ENCODE results near the gene EVA1C.

DNA sequence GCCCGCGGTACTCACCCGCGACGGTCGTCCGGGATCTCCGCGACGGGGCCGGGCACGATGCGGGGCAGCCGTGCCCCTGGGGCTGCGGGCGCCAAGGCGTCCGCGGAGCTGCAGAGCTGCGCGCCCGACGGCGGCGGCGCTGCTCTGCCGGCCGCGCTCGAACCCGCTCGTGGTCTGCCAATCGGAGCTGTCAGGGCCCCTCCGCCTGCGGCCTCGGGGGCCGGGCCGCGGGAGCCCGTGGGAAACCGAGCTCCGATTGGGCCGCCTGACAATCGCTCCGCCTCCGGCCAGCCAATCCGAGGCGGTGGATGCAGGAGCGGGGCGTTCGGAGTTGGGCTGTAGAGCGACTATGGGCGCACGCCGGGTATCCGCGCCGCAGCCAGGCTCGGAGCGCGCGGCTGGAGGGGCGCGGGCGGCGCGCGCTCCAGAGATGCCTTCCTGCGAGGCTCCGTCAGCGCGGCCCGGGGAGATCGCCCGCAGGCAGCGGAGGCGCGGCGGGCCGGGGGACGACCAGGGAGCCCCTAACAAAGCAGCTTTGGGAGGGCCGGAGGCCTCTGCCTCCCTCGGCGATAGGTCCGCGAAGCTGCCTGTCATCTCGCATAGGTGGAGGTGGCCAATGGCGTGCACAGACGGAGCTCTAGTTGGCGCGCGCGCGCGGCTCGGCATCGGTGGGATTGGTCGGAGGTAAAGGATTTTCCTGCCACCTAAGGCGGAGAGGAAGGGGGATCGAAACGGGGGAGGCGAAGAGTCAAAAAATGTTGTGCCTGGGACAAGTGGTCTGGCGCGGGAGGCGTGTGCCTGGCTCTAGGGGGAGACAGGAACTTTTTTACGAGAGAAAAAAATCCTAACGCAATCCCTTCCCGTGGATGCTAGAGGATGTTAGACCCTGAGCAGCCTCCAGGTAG is 100.3 kb upstream of the SOD1 start:
- PRO-cap, 3 experiments: peak in 3 of 3 experiments; most common plus-strand start position 376 of the sequence (in 2); most common minus-strand start position 176 of the sequence (in 3)
- RRBS: 1% methylated on average over 65 of the region's 108 CpGs

DNA sequence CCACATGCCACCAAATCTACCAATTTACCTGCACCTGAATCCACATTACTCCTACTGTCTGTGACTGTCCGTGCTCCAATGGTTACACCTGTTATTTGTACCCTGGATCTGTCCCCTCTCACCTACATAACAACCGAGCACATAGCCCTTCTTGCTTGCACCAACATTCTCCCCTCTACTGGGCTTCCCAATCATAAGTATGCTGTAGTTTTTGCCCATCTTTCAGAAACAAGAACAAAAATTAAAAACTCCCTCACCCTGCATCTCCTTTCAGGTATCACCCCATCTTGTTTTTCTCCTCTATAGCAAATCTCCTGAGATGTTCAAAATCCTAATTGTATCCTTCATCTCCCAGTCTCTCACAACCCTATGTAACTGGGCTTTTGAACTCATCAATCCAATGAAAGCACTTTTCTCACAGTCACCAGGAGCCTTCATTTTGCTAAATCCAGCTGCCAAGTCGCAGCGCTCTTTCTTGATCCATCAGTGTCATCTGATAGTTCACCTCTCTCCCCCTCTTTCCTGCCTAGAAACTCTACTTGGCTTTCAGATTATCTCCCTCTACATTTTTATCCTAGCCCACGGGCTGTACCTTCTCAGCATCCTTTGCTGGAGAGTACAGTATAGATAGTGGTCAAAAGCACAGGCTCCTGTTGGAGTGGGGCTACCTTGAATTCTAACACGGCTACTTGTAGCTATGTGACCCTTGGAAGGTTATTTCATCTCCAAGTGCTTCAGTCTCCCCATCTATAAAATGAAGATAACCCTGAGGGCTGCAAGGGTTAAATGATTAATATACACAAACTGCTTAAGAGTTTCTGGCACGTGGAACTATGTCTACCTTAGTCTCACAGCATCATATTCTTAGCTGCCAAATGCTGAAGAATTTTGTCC is 17.9 kb downstream of the SOD1 start:
- PRO-cap, 3 experiments: no peak in any of the 3 experiments
- RRBS: no CpG with 5 or more reads among the region's 7 CpGs

GRCh38 chr21:31679826-31680393 is 20.4 kb downstream of the SOD1 start:
- PRO-cap, 3 experiments: no peak in any of the 3 experiments
- RRBS: no CpG with 5 or more reads among the region's 2 CpGs

- PRO-cap, 3 experiments: peak in 3 of 3 experiments; most common plus-strand start chr21:31873241 (in 3); most common minus-strand start chr21:31873340 (in 1)
- RRBS: 1% methylated on average over 45 of the region's 75 CpGs
Observed at GRCh38 chr21:31873180-31873696, 418 bp downstream of the HUNK start.

DNA sequence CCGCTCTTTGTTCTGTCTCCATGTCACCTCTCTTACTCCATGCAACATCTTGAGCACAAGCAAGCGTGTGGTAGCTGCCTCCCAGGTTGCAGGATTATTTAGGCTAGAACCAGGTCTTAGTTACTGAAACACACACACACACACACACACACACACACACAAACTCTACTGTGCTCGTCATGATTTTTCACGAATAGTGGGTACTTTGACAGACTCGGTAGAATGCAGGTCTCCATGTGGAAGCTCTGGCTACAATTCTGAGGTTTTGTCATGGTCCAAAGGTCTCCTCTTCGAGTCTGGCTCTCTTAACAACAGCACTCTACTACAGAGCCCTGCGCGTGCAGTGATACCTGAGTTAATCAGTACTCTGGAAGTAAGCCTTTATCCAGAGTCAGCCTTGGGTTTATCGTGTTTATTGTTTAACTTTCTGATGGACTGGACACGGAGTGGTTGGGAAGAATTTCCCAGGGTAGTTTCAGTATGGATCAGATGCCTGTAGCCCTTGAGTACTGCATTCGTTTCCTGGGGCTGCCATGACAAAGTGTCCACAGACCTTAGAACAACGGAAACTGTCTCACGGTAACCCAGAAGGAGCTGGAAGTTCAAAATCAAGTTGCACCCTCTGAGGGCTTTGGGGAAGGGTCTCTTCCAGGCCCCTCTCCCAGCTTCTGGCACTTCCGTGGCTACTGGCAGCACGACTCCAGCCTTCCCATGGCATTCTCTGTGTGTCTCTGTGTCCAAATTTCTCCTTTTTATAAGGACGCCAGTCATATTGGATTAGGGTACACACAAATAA is 27.7 kb downstream of the HUNK start:
- PRO-cap, 3 experiments: no peak in any of the 3 experiments
- RRBS: no CpG with 5 or more reads among the region's 16 CpGs

DNA sequence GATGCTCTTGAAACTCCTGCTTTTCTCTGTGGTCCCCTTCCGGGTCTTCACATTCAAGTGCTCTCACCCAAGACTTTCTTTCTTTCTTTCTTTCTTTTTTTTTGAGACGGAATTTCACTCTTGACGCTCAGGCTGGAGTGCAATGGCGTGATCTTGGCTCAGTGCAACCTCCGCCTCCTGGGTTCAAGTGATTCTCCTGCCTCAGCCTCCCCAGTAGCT is 85.3 kb downstream of the HUNK start:
- PRO-cap, 3 experiments: no peak in any of the 3 experiments
- RRBS: no CpG with 5 or more reads among the region's 5 CpGs

- PRO-cap, 3 experiments: no peak in any of the 3 experiments
- RRBS: no CpG with 5 or more reads among the region's 7 CpGs
Observed at GRCh38 chr21:31999340-31999750, 126.5 kb downstream of the HUNK start.

DNA sequence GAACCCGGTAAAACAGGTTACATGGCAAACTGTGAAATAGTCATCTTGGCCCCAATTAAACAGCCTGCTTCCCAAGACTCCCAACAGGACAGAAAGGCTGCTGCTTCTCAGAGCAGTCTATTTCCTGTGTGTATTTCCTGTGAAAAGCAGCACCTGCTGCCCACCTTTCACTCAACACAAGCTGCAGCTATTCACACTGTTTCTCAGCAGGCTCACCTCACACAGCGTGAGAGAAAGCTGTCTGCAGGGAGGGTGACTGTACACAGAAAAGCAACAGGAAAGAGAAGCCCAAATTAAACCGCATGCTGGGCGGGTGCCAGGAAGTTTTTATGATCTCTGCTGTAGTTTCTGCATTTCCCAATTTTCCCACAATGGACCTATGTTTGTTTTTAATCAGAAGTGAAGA is 44.0 kb downstream of the URB1 start:
- PRO-cap, 3 experiments: no peak in any of the 3 experiments
- RRBS: no CpG with 5 or more reads among the region's 4 CpGs

DNA sequence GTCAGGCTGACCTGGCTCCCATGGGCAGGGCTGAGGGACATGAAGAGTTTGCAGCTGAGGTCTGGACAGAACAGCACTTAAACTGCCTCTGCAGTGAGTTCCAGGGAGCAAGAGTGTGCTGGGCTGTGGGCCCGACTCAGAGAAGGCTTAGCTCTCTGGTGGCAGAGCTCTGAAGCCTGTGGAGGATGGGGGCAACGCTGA is 42.4 kb downstream of the URB1 start:
- PRO-cap, 3 experiments: no peak in any of the 3 experiments
- RRBS: no CpG with 5 or more reads among the region's 2 CpGs

DNA sequence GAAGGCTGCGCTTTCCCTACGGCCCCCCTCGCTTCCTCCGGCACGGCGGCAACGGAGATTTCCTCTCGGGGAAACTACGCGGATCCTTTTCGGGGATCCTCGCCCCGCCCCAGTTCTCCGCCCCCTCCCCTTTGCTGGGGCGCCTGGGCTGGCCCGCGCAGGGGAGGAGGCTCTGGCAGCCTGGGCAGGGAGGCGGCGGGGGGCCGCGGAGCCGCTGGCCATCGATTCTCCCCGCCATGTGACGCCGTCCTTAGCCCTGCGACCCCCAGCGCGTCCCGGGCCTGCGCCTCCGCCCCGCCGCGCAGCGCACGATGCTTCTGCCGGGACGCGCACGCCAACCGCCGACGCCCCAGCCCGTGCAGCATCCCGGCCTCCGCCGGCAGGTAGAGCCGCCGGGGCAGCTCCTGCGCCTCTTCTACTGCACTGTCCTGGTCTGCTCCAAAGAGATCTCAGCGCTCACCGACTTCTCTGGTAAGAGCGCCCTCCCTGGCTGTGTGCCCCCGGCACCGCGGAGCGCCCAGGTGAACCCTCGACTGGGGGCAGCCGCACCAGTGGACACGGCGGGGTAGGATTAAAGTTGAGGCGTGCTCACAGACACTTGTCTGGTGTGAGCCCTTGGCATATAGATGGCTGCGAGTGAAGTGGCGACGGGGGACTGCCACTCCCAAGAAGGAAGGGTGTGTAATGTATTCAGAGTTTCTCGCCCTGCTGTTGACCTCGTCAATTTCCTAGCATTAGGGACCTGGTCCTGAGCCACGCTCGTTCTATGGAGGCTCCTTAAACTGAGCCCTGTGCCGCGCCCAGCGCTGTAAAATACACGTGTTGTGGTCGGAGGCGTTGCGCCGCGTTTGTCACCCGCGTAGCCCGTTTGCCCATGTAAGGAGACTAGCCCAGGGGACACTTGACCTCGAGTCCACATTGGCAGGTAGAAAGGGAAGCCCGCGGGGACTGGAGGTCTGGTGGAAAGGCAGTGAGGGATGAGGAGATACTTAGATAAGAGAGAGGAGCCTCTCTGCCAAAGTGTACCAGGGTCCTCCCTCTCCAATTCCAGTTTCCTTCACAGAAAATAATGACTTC is at the start of gene EVA1C:
EVA1C (plus strand) TSS at position 164 of the 1,077 bp plus-strand sequence.
- PRO-cap, 3 experiments: peak in 3 of 3 experiments; most common plus-strand start position 928 of the sequence (in 3); most common minus-strand start position 657 of the sequence (in 3)
- RRBS: 2% methylated on average over 25 of the region's 85 CpGs

GRCh38 chr21:32450840-32451748 is 38.6 kb downstream of the EVA1C start:
- PRO-cap, 3 experiments: peak in 1 of 3 experiments; most common plus-strand start chr21:32451424 (in 1); most common minus-strand start chr21:32451166 (in 1)
- RRBS: no CpG with 5 or more reads among the region's 17 CpGs

DNA sequence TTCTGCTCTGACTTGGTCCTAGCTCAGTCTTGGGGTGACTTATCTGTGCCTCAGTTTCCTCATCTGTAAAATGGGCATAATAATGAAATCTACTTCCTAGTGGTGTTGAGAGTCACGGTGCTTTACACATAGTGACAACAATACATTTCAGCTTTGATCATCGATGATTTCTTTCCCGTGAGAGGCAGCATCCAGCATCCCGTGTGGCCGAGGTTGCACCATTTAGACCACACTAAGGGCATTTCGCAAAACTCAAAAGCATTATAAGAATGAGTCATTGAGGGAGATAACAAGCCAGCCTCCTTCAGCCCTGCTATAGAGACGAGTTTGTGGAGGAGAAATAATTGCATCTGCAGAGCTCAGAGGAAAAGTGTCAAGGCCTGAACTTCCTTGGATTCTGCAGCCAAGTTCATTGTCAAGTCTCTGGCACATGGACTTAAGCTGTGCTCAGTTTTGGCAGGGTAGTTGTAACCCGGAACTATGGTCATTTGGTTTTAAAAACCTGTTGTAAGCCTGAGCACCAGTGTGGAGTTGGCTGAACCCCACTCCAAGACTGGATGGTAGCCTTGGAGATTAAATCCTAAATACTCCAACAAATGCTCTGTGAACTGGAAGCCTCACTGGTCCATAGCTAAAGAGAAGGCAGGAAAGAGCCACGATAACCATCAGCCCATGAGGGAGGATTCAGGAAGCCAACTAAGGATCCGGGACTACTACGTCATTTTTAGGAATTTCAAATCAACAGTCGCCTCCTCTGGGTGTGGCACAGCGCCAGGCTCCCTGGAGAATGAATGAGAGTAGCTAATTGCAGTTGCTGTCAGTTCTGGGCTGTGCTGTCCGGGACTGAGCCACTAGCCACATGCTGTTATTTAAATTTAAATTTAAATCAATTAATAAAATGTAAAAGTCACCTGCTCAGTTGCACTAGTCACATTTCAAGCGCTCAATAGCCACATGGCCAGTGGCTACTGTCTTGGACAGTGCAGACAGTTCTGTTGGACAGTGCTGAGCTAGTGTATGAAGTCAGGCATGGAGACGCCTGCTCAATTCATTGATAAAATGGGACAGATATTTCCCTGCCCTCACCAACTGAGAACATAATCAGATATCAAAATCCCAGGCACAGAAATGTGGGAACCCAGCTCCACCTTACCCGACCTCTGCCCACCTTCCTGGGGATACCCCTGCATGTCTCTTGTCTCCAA is 64.0 kb downstream of the TCP10L start:
- PRO-cap, 3 experiments: peak in 1 of 3 experiments; most common plus-strand start position 831 of the sequence (in 1); most common minus-strand start position 555 of the sequence (in 1)
- RRBS: no CpG with 5 or more reads among the region's 17 CpGs

DNA sequence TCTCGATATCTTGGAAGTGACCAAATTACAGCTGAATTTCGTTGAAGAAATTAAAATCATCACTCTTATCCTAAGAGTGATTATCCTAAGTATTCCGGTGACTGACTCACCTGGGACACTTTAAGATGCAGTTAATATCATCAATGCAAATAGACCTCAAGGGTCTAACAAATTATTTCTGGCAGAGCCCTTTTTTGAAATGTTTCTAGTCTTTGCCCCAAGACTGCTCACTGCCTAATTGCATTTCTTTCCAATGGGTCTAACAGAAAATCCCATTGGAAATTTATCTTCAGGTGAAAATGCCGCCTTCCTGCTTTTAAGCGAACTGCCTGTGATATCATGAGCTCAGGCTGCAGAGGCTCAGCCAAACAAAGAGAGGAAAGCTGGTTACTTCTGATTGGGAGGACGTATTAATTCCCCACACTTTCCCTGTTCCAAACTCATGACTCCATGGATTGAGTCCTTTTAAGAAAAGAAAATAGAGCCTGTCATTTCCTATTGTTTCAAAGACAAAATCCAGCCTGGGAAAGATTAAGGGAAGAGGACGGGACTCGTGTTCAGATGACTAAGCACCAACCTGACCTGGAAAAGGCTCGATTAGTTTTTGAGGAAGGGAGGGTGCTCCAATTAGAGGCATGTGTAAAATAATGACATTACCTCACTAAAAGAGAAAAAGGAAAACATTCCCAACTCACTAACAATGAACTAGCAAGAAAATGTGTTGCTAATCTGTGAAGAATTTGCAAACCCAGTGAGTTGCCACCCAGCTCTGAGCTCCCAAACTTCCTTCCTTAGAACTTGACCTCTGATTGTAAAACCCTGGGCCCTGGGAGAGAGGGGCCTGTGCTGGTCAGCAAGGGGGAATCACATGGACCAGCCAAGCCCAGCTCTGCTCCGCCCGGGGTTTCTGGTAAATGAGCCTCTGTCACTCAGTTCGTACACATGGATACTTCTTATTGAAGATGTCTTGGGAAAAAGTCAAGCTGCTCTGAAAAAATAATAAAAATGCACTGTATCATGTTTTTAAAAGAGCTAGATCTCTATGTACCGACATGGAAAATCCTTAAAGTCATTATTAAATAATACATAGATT is 61.2 kb downstream of the TCP10L start:
- PRO-cap, 3 experiments: no peak in any of the 3 experiments
- RRBS: 51% methylated on average over 1 of the region's 13 CpGs

DNA sequence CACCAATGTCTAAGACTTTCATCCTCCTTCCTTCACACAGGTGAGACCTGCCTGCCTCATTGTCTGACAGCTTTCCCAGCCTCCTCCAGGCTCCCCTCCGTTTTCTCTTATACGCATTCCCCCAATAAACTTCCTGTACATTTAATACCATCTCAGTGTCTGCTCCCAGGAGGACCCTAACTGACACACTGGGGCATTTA is 4.6 kb upstream of the SYNJ1 start:
- PRO-cap, 3 experiments: peak in 1 of 3 experiments; most common minus-strand start position 105 of the sequence (in 1)
- RRBS: no CpG with 5 or more reads among the region's 2 CpGs

DNA sequence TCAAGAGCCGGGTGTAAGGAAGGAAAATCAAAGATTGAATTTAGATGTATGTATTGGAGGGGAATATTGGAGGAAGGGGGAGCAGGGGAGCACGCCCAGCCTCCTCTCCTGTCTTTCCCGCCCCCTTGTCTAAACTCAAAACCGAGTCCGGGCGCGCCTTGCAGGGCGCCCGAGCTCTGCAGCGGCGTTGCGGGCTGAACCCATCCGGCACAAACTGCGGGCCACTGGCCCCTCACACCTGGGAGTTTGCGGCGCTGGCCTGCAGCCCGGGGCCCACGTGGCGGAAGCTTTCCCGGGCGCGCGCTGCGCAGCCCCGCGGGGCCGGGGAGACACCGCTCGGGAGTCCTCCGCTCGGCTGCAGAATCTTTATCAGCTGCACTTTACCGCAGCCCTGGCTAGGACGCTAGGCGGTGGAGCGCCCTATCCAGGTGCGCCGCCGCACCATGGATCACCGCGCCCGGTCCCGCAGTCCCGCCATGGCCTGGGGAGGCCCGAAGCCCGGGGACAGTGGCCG is 6.0 kb upstream of the OLIG2 start:
- PRO-cap, 3 experiments: no peak in any of the 3 experiments
- RRBS: 4% methylated on average over 18 of the region's 46 CpGs

DNA sequence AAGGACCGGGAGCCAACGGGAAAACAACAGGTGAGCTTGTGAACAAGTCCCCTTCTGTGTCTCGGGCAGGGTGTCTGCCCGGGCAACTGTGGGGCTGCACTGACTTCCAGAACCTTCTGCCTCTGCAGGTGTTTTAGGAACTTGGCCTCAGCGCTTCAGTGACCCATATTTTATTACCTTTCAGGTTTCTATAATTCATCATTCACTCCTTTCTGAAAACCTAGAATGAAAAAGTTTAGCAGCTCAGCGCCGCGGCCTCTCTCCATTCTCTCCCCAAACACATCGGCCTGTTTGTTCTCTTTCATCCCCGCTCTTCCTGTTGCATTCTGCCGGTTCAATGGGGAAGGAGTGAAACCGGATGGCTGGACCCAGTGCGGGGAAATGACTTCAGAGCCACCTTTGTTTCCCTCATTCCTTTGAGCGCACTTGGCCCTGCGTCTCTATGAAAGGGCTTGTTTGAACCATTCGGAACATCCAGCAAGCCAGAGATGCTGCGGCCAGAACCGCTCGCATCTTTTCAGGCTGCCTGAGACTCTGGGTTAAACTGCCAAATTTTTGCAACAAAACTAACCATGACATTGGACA is 5.4 kb upstream of the OLIG1 start:
- PRO-cap, 3 experiments: no peak in any of the 3 experiments
- RRBS: 12% methylated on average over 4 of the region's 19 CpGs

DNA sequence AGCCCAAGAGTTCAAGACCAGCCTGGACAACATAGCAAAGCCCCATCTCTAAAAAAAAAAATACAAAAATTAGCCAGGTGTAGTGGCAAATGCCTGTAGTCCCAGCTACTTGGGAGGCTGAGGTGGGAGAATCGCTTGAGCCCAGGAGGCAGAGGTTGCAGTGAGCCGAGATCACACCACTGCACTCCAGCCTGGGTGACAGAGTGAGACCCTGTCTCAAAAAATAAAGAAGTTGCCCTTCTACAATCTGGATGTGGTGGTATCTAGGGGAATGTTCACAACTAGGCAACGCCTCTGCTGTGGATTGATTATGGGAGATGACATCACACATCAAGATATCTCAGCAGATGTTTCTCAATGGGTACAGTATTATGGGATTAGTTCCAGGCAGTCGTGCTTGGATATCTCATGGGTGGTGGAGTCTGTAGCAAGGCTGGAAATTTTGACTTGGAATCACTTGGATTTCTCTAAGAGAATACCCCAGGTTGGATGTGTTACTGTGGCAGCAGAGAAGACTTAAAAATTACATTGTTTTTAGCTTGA is 7.7 kb downstream of the IFNAR2 start:
- PRO-cap, 3 experiments: no peak in any of the 3 experiments
- RRBS: no CpG with 5 or more reads among the region's 4 CpGs

DNA sequence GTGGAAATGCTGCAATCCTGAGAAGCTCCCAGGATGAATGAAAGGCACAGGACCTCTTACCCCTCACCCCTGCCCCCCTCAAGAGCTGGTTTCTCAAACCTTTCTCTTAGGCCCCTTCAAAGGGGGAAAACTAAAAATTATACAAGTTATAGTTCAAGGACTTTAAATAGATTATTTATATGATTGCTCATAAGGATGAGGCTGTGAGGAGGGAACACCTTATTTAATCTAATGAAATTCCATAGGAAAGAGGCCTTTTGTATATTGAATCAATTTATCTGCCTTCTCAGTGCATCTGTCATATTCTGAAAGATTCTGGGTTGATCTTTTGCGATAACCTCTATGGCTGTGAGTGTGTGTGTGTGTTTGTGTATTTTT is 955 bp upstream of the IL10RB start:
- PRO-cap, 3 experiments: no peak in any of the 3 experiments
- RRBS: no CpG with 5 or more reads among the region's 1 CpG

GRCh38 chr21:33421341-33421832 is 18.2 kb downstream of the IFNGR2 start:
- PRO-cap, 3 experiments: no peak in any of the 3 experiments
- RRBS: no CpG with 5 or more reads among the region's 11 CpGs

GRCh38 chr21:33423676-33424252 is 20.6 kb downstream of the IFNGR2 start:
- PRO-cap, 3 experiments: no peak in any of the 3 experiments
- RRBS: no CpG with 5 or more reads among the region's 8 CpGs

All from breast (tissue), 4 donors.